GM19239 (cell line): ENCODE results near the genes BRINP3, RGS18, RGS1, GLRX2 and CFH.

- RRBS = no CpG with 5 or more reads among the region's 5 CpGs
These were observed at the start of gene BRINP3 for GRCh38 chr1:190477468-190478043. TSS of gene BRINP3 (minus strand) at chr1:190477864.

- RRBS = no CpG with 5 or more reads among the region's 17 CpGs
These were observed 425.8 kb upstream of the RGS18 start for GRCh38 chr1:191732411-191732816.

- RRBS = no CpG with 5 or more reads among the region's 3 CpGs
These were observed at the start of gene RGS18 for GRCh38 chr1:192158075-192158835. TSS of gene RGS18 (plus strand) at chr1:192158462.

GRCh38 chr1:192158966-192159473 lies 758 bp downstream of the RGS18 start:
- RRBS = no CpG with 5 or more reads among the region's 4 CpGs

DNA sequence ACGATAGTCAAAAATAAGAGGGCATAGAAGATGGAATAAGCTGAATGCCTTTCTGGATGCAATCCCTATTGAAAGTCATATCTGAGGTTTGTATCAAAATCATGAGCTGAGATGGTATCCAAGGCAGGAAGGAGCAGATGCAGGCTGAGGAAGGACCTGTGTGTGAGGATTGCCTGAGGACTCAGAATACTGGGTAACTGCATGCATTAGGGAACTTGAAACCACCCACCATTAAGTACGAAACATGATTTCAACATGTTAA lies 29.6 kb upstream of the RGS1 start:
- RRBS = no CpG with 5 or more reads among the region's 2 CpGs

DNA sequence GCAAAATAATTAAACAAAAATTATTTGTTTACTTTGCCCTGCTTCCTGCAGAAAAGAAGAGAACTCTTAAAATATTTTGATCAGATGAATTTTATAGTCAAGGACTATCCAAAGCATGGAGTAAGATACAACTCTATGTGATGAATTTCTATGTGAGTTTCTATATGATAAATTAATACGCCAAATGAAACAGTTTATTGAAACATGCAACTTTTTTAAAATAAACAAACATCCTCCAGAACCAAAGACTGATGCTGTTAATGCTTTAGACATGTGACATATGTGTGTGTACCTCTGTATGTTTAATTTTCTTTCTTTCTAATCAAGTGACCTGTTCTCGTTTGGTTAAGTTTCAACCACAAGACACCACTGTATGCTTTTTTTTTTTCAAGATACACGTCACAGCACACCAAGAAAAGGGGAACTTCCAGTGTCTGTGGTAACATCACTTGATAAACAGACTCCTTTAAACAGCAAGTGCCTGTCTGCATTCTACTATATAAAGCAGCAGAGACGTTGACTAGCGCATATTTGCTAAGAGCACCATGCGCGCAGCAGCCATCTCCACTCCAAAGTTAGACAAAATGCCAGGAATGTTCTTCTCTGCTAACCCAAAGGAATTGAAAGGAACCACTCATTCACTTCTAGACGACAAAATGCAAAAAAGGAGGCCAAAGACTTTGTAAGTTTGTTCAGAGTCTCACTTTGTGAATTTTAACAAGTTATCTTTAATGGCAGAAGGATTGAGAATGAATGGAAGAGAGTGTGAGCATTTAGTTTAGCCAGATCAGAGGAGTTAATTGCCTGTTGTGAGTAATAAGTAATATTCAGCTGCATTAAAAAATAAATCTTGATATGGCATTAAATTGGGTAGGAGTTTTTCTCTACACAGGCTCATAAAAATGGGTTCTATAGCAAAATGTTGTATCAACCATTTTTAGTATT lies at the start of gene RGS1:
TSS of gene RGS1 (plus strand) at position 526 of the 945 bp plus-strand sequence.
- RRBS = no CpG with 5 or more reads among the region's 8 CpGs

DNA sequence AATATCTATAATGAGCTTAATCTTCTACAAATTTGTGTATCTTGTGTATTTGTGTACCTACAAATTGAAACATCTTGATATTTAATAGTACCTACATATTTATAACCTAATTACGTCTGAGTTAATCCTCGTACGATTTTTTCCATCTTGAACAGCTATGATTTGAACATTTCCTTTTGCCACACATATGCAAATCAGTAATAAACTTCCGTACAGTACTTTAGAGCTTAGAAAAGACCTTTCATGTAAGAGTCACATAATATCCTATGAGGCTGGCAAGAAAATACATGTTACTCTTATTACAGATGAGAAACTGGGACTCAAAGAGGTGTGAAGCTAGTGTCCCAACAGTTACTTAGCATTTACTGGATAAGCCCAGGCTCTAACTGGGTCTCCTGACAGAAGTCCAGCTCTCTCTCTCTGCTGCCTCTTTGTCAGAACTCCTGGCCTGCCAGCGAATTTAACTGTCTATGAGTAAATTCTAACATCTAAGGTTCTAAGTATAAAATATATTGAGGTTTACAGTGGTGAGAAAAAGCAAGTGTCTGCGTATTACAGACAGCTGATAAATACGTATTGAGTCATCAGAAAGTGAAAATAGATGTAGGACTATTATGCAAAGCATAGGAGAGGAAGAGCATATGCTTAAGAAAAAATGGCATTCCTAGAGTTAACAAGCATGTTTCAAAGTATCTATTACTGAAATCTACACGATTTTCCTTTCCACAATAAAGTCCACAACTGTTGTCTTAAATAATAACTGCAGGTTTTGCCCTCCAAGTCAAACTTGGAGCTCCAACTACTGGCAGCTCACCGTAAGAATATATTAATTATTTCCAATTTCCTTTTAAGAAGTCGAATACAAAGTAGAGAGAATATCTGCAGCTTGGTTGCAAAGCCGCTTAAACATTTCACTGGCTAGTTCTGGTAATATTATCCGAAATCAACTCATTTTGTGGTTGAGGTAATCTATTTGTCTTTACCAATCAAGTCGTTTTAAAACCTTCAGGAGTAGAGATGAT lies 1.6 kb upstream of the RGS2 start:
- RRBS = no CpG with 5 or more reads among the region's 13 CpGs

GRCh38 chr1:192809272-192809857 lies 526 bp downstream of the RGS2 start:
- RRBS = no CpG with 5 or more reads among the region's 20 CpGs

DNA sequence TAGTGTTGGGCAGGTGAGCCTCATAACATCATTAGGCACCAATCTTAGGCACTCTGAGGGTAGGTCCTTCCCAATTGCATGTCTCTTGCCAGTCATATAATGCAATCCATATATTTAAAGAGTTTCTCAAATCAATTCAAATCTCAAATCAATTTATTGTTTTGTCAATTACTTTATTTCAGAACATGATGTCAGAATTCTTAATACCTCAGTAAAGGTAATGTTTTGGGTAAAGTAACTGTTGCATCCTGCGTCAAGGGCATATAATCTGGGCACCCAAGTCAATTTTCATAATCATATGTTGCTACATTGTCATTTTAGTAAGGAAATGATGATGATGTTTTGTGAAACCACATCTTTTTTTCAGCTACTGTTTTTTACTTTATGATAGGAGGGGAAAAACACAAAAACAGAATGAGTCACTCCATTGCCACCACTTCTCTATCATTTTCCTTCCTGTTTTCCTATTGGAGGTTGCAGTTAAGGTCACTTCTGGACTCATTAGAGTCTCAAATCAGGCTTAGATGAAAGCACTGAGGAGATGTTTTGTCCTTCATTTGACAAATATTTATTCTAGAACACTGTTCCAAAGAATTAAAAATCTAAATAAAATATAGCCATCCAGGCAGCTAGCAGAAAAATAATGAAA lies 122.6 kb downstream of the UCHL5 start:
- RRBS = no CpG with 5 or more reads among the region's 1 CpG

DNA sequence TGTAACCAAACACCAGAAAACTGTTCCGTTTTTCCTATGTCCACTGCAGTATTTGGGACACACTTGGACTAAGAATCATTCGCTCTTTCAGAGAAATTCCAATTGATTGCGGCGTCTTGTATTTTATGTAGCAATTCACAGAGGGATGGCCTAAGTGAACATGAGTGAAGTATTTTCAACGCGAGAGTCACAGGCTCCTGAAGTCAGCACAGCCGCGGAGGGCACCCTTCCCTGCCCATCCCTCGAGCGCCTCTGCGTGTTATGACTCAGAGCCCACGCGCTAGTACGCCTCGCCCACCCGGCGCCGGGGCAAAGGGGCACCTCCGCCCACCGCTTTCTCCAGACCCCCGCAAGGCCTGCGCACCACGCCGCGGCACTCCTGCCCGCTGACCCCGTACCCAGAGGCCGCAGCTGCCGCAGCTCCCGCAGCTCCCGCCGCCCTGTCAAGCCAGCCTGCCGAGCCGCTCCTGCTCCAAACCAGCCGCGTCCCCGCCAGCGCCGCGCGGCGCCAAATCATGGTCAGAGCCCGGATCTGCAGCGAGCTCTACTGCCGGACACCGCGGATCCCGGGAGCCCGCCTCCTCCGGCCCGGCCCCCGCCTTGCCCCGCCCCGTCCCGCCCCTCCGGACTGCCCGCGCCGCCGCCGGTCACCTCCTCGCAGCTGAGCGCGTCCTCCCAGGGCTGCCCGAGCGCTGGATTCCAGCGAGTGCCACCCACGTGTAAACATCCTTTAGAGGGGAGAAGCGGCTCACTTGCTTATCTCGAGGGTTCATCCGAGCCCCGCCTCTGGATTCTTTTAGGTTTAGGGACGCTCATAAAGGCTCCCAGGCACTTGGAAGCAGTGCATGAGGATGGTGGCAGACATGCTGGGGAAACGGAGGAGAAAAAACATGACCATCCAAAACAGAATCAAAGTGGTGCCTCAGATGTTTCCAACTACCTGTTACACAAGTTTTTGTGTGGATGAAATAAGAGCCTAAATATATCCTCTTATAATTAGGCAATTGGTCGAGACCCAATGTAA lies at the start of gene GLRX2:
TSS of gene GLRX2 (minus strand) at position 549 of the 1,024 bp plus-strand sequence.
- RRBS = 3% methylated on average over 5 of the region's 75 CpGs

- RRBS = no CpG with 5 or more reads among the region's 1 CpG
These were observed 477 bp upstream of the B3GALT2 start for GRCh38 chr1:193186922-193187258.

GRCh38 chr1:193418053-193419013 lies 231.9 kb upstream of the B3GALT2 start:
- RRBS = no CpG with 5 or more reads among the region's 7 CpGs

DNA sequence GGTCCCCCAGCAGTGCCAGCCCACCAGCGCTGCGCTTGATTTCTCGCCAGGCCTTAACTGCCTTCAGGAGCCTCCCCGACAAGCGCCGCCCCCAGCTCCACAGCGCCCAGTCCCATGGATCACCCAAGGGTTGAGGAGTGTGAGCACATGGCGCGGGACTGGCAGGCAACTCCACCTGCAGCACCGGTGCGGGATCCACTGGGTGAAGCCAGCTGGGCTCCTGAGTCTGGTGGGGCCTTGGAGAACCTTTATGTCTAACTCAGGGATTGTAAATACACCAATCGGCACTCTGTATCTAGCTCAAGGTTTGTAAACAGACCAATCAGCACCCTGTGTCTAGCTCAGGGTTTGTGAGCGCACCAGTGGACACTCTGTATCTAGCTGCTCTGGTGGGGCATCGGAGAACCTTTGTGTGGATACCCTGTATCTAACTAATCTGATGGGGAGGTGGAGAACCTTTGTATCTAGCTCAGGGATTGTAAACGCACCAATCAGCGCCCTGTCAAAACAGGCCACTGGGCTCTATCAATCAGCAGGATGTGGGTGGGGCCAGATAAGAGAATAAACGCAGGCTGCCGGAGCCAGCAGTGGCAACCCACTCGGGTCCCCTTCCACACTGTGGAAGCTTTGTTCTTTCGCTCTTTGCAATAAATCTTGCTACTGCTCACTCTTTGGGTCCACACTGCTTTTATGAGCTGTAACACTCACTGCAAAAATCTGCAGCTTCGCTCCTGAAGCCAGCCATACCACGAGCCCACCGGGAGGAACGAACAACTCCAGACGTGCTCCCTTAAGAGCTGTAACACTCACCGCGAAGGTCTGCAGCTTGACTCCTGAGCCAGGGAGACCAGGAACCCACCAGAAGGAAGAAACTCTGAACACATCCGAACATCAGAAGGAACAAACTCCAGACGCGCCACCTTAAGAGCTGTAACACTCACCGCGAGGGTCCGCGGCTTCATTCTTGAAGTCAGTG lies 1673.1 kb upstream of the B3GALT2 start:
- RRBS = no CpG with 5 or more reads among the region's 34 CpGs

- RRBS = 80% methylated on average over 2 of the region's 21 CpGs
These were observed 886.7 kb downstream of the KCNT2 start for GRCh38 chr1:195721390-195722143.

DNA sequence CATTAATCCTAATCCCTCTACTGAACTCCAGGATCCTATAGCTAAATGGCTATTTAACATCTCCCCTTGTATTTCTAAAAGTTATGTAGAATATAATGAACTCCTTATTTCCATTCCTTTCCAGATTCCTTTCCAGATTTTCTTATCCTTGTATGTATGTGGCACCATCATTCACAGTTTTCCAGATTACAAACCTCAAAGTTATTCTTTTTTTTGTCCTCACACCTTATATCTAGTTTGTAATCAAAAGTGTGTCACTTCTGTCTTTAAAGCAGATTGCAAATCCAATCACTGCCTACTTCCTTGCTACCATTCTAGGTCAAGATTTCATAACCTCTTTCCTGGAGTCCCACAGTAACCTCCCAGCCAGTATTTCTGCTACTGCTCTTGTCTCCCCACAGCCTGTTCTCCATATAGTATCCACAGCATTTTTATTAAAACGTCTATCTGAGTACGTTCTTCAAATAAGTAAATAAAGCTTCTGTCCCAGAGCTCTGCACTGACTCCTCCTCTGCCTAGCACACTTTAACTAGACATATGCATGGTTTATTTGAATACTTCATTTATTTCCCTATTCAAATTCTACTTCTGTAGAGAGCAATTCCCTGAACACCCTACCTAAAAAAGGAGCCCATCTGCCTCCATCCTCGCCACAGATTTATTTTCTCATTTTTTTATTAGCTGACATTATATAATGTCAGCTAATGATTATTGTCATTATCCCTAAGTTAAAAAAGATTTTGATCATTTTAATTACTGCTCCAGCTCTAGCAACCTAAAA lies 157.7 kb downstream of the KCNT2 start:
- RRBS = no CpG with 5 or more reads among the region's 3 CpGs

GRCh38 chr1:196651683-196652275 lies at the start of gene CFH:
TSS of gene CFH (plus strand) at chr1:196652043.
- RRBS = no CpG with 5 or more reads among the region's 5 CpGs

DNA sequence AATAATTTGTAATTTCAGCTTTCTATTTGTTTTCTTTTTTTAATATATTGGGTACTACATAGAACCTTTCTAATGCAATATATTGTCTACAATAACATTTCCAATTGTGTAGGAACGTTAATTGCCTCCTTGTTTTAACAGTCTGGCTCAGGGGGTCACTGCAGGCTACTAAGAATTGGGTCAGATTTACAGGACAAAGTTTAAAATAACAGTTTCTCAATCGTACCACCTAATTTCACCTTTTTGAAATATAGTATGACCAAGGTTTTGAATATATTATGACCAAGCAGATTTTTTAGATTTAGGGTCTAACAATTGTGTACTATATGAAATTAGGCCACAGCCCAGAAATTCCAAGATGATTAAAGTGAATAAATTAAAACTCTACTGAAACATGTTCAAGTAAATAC lies 2.5 kb downstream of the CFH start:
- RRBS = no CpG with 5 or more reads among the region's 2 CpGs

GRCh38 chr1:196678427-196679141 lies 26.7 kb downstream of the CFH start:
- RRBS = no CpG with 5 or more reads among the region's 6 CpGs

DNA sequence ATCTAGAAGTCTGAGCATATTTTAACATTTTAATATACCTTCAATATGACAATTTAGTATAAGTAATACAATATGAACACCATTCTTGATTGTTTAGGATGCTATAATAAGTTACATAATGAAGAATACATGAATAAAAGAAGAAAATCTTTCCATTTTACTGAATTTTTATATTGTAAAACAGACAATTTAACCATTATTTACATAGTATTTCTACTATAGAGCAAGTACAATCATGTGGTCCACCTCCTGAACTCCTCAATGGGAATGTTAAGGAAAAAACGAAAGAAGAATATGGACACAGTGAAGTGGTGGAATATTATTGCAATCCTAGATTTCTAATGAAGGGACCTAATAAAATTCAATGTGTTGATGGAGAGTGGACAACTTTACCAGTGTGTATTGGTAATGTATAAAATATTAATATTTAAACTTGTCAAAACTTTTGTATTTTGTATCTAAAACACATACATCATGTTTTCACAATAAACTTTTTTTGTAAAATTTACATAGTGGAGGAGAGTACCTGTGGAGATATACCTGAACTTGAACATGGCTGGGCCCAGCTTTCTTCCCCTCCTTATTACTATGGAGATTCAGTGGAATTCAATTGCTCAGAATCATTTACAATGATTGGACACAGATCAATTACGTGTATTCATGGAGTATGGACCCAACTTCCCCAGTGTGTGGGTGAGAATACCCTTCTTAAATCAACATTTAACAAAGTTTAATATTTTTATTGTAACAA lies 48.2 kb upstream of the CFHR3 start:
- RRBS = no CpG with 5 or more reads among the region's 2 CpGs